Pericardium fibroblast (primary cell): ENCODE results near the gene HCRTR2.

DNA sequence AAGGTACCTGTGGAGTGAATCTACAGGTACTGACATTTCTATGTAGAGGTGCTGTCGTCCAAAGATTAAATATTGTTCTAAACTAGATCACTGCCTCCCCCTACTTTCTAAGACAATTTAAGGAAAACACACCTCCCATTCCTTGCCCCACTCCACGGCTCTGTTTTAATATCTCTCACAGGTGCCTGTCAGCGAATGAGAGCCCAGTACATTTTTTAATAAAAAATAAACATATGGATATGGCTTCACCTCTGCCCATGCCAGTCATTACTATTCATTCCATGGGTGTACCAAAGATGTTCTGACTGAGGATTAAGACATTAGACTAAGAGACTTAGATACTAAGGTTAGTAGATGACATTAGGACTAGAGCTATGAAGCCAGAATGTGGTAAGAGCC is 57.8 kb downstream of the FAM83B start:
- RAMPAGE, long total RNA = no peak

DNA sequence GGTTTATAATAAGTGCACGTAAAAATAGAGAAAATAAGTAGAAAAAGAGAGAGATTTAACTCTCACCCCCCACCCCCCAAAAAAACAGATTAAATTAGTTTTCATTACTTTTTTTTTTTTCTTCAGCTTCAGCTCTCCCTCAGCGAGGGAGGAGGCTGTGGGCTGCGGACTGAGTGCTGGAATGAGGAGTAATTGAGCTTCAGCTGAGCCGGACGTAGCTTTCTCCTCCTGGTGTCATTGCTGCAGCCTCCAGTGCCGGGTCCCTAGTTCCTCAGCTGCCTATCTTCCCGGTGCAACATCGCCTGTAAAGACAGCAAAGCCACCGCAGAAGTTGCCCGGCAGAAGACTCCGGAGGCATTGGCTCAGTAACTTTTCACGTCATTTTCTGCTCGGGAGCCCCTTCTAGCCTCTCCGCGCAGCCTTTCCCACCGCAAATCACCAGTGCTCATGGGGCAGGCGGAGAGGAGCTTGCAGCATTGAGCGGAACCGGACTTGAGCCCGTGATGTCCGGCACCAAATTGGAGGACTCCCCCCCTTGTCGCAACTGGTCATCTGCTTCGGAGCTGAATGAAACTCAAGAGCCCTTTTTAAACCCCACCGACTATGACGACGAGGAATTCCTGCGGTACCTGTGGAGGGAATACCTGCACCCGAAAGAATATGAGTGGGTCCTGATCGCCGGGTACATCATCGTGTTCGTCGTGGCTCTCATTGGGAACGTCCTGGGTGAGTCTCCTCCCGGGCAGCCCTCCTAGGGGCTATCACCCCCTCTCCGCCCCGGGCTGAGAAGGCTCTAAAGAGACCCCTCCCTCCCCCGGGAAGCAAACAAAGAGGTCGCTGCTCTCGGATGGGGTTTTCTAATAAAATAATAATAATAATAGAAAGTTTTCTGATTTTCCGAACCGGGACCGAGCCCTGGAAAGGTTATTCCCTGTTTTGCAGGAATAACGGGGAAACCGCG is at the start of gene HCRTR2:
Gene HCRTR2 (plus strand): TSS at position 431 of the 961 bp plus-strand sequence.
- RAMPAGE, long total RNA = no peak

GRCh38 chr6:56091007-56091783 is 156.2 kb downstream of the COL21A1 start:
- RAMPAGE, long total RNA = no peak

DNA sequence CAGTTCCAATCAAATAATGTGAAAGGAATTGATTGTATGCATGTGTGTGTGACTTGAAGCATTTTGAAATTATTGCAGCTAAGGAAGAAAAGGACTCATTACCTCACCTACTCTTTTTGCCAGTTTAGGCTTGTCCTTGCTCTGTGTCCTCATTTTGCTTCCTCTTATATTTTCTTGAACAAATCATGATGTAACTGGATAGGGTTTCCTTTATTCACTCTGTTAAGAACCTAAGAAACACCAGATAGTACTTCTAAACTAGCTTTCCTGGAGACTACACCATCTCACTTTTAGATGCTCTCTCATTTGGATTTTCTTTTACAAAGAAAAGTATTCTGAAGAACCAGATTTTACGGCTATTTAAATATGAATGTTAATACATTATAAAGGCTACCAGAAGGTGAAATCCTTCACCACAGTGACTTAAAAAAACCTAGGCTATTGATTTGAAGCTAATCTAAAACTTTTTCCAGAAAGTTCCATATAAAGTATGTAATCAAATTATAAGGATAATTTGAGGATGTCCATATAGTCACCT is 2.4 kb downstream of the COL21A1 start:
- RAMPAGE, long total RNA = no peak

DNA sequence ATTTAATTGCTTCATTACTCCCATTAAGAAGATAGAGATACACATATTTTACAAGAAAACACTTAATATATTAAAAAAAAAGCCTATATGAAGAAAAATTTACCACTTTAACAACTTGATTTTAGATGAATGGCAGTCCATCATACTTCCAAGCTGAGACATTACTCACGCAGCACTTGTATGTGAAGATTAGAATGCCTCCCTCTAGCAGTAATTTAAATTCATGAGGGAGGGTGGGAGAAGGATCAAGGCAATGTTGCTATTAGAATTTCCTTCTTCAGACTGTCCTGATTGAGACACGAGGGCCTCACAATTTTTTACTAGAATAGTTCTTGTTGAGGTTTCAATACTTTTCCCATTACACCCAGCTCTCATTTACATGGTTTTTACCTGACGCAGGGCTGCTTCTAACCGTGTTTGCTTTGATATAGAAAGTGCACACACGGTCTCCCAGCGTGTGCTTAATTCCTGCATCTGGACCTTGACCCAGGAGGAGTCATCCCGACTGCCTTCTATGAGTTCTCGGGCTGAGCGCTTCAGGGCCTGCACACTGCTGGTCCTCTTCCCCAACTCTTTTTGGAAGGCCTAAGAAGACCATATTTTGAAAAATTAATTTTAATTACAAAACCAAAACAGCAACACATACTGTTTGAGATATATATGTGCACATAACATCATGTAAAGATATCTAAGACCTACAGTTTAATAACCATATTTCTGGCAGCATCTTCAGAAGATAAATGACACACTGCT is 235.1 kb upstream of the COL21A1 start:
- RAMPAGE, long total RNA = no peak

DNA sequence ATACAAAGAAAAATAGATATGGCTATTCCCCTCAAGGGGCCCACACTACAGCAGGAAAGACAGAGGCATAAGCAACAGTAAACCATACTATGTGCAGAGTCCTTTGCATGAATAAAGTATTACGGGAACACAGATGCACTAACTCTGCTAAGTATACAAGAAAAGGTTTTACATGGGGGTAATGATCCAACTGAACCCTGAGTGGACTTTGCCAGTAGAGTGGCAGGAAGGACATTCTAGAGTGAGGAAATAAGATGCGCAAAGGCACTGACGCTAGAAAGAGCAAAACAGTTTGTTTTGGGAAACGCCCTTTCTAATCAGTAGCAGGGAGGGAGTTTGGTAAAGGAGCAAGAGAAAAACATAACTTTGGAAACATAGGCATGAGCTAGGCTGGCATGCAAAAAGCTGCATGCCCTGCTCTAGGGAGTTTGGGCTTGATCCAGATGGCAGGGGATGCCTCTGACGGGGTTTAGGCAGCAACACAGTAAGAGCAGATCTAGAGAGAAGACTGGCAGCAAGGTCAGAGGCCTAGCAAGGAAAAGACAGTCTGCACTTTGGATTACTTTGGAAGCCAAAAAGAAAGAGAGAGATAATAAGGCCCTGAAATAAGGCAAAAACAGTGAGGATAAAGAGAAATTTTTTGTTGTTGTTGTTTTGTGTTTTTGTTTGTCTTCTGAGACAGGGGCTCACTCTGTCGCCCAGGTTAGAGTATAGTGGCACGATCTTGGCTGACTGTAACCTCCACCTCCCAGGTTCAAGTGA is 260.2 kb upstream of the COL21A1 start:
- RAMPAGE, long total RNA = no peak

GRCh38 chr6:56514451-56514861 is 267.1 kb upstream of the COL21A1 start:
- RAMPAGE, long total RNA = no peak

GRCh38 chr6:56624417-56624719 is 330.3 kb downstream of the DST start:
- RAMPAGE, long total RNA = no peak

GRCh38 chr6:56688947-56689418 is 265.6 kb downstream of the DST start:
- RAMPAGE, long total RNA = no peak

- RAMPAGE, long total RNA = start-site peak on the minus strand at chr6:56693286-56693370, 109 and 209 reads in 2 replicates
These were observed 261.4 kb downstream of the DST start for GRCh38 chr6:56693137-56693751.

- RAMPAGE, long total RNA = no peak
These were observed 78.8 kb downstream of the DST start for GRCh38 chr6:56875713-56876338.

- RAMPAGE, long total RNA = no peak
These were observed 39.8 kb downstream of the DST start for GRCh38 chr6:56914685-56915386.

DNA sequence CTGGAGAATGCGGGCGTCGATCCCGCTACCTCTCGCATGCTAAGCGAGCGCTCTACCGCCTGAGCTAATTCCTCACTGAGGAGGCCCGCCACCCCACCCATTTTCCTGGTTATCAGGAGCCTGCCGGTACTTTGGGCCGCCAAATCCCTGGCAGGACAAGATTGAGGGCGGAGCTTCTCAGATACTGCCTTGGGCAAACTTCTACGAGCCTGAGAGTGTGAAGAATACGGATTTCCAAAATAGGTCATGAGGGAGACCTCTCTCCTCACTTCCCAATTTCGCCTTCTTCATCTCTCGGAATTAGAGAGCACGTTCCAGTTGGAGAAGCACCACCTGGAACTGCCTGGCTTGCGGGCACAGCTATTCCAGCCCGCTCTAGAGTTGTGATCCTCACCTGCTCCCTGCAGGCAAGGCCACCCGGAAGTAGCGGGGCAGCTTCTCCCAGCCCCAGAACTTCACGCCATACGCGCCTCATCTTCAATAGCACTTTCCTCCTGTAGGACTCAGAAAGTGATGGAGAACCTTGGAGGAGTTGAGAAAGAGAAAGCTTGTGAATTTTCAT is 496.1 kb downstream of the PRIM2 start:
- RAMPAGE, long total RNA = no peak

GRCh38 chr6:62357936-62358394 is 71.9 kb upstream of the KHDRBS2 start:
- RAMPAGE, long total RNA = no peak

- RAMPAGE, long total RNA = no peak
These were observed 164.3 kb upstream of the KHDRBS2 start for GRCh38 chr6:62450267-62450811.

DNA sequence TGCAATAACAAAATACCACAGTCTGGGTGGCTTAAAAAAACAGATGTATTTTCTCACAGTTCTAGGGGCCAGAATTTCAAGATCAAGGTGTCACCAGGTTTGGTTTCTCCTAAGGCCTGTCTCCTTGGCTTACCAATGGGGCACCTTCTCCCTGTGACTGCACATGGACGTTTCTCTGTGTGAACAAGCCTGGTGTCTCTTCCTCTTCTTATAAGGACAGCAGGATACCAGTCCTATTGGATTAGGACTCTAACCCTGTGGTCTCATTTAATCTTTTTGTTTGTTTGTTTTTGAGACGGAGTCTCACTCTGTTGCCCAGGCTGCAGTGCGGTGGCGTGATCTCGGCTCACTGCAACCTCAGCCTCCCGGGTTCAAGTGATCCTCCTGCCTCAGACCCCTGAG is 104.9 kb upstream of the PTP4A1 start:
- RAMPAGE, long total RNA = no peak

DNA sequence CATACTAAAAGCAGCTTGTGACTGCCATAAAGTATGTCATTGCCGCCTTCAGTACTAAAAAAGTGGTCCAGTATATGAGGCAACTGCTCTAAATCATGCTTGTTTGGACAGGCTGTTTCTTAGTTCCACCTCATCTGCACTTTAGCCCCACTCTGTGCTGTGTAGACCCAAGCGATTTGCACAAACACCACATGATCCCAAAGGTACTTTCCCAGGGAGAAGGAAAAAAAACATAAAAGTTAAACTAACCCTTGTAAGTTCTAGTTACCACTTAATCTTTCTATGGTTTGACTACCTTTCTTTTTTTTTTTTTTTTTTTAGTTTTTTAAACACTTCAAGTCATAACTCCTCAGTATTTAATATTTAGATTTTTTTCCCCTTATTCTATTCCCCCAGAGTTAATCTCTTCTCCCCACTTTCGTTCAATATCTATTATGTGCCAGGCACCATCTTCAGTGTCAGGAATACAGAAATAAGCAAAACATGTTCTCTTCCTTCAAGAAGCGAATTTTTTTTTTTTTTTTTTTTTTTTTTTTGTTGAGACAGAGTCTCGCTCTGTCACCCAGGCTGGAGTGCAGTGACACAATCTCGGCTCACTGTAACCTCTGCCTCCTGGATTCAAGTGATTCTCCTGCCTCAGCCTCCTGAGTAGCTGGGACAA is 62.0 kb upstream of the PTP4A1 start:
- RAMPAGE, long total RNA = no peak

GRCh38 chr6:63563286-63563638 is 9.0 kb upstream of the PTP4A1 start:
- RAMPAGE, long total RNA = no peak

DNA sequence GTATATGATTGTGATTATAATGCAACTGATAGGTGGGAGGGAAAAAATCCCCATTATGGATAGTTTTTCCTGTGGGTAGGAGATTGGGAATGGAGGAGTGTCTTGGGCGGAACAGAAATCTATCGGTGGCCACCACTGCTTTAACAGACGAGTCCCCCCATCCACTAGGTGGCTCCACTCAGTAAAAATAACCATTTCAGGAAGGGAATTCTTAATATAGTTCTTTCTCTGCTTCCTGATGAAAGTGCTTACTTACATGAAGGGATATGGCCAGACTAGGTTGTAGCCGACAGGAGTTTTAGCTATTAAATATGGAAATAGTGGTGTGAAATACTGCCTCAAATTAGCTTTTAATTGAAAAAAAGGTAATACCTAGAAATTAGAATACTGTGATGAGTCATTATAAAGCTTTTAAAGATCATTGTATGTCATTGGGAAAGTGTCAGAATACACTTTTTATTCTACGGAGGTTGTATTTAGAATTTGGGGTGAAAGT is 2.1 kb downstream of the PTP4A1 start:
- RAMPAGE, long total RNA = no peak

DNA sequence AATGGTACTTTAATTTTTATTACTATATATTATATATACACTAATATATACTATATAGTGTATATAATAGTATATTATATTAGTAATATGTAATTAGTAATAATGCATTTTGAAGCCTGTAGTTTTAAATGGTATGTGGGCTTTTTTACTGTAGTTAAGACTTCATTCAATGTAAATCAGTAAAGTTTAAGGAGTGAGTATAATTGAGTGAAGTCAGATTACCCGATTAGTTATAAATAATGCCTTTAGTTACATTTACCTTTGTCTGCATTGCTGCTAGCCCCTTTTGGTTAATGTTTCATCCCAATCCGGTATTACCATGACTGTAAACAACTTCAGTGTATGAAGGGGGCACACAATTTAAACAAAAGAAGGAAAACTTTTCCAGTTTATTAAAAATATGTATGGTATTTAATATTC is 5.5 kb downstream of the PTP4A1 start:
- RAMPAGE, long total RNA = no peak